Progenitor cell of endocrine pancreas (in vitro differentiated cells): ENCODE measurements around a stretch of chr1.

- PRO-cap, result unidirectional peak, minus-strand start at chr1:83860938; unidirectional peak, minus-strand start at chr1:83860992
Observed at GRCh38 chr1:83860877-83861295, 138.0 kb downstream of the TTLL7 start.

DNA sequence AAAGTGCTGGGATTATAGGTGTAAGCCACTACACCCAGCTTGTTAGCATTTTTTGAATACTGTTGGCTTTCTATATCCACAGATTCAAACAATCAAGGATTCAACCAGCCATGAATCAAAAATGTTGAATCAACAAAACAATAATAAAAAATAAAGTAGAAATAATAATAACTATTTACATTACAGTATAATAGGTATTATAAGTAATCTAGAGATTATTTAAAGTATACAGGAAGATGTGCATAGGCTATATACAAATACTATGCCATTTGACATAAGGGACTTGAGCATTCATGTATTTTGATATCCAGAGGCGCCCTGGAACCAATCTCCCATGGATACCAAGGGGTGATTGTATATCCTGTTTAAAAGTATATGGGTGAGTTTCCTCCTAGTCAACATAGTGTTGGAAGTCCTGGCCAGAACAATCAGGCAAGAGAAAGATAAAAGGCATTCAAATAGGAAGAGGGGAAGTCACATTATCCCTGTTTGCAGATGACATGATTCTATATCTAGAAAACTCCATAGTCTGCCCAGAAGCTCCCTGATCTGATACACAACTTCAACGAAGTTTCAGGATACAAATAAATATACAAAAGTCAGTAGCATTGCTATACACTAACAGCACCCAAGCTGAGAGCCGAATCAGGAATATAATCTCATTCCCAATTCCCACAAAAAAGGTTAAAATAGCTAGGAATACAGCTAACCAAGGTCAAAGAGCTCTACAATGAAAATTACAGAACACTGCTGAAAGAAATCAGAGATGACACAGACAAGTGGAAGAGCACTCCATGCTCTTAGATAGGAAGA, 38.0 kb upstream of the PRKACB start:
- PRO-cap, result no peak

- PRO-cap, result no peak
Observed at GRCh38 chr1:84321721-84322115, 20.2 kb downstream of the SAMD13 start.

- PRO-cap, result no peak
Observed at GRCh38 chr1:84366734-84367075, 31.6 kb upstream of the DNASE2B start.

DNA sequence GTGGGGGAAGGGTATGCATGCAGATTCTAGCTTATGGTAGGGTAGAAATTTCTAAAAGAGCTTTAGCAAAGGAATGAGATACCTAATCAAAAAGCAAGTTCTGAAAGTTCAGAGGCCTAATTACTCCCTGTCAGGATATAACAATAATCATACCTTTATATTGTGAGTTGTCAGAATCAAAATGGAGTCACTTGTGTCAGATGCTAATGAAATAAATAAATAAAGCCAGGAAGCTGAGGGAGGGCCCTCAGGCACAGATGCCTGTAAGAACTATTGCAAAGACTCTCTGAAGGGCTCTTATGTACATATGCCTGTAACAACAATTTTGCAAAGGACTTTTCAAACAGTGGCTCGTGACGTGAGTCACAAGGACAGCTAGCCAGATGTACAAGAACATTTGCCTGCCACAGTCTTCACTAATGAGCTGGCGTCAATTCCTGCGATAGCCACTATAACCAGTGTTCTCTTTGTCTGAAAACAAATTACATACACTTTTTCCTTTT, 27.4 kb upstream of the DNASE2B start:
- PRO-cap, result no peak

GRCh38 chr1:84498055-84498711, 8.0 kb upstream of the SPATA1 start:
- PRO-cap, result no peak

GRCh38 chr1:84505074-84505552, 1.1 kb upstream of the SPATA1 start:
- PRO-cap, result bidirectional peak, plus-strand start at chr1:84505395, minus-strand start at chr1:84505286

- PRO-cap, result no peak
Observed at GRCh38 chr1:84688425-84689078, 1.7 kb downstream of the SSX2IP start.

DNA sequence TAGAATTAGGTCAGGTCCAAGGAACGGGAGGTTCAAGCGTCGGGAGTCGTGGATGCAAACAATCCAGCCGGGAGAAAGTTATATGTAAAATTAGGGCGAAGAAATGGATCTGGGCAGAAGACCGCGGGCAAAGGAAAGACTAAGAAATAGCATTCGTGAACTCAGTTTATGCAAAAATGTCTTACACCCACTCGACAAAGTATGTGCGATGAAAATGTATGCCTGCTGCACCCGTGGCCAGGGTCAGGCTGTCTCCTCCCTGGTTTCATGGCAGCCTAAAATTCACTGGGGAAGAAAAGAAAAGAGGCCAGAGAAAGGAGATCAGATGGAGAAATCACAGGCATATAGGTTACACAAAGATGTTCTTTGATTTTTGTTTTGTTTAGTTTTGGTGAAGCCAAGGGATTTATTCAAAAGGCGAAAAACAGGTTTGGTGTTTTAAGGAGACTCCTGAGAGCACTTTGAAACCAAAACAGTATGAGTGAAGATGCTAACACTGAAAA, 780 bp upstream of the SSX2IP start:
- PRO-cap, result no peak

GRCh38 chr1:84692901-84693207, 2.6 kb upstream of the SSX2IP start:
- PRO-cap, result no peak

GRCh38 chr1:84720380-84720778, 30.1 kb upstream of the SSX2IP start:
- PRO-cap, result no peak

DNA sequence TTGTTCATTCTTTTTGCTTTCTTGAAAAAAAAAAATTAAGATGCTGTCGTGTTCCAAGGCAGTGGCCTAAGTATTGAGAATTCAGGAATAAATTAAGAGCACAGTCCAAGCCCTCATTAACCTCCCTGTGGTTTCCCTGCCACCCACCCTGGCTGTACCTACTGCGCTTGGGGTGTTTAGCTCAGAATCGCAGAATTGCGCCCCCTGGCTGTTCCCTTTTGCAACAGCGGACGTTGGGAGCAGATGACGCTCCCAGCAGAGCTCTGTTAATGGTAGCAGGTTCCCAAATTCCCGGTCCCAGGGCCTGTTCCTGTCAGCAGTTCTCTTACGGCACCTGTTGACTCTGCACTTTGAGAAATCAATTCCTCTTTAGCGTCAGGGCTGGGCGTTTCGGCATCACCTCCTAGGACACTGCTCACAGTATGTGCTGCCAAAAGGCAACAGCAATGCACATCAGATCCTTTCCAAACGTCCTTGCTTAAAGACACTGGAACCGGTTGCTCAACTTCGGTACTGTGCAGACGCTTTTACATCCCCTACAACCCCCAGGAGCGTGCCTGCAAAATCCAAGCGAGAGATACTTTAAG, 34.2 kb upstream of the SSX2IP start:
- PRO-cap, result no peak

DNA sequence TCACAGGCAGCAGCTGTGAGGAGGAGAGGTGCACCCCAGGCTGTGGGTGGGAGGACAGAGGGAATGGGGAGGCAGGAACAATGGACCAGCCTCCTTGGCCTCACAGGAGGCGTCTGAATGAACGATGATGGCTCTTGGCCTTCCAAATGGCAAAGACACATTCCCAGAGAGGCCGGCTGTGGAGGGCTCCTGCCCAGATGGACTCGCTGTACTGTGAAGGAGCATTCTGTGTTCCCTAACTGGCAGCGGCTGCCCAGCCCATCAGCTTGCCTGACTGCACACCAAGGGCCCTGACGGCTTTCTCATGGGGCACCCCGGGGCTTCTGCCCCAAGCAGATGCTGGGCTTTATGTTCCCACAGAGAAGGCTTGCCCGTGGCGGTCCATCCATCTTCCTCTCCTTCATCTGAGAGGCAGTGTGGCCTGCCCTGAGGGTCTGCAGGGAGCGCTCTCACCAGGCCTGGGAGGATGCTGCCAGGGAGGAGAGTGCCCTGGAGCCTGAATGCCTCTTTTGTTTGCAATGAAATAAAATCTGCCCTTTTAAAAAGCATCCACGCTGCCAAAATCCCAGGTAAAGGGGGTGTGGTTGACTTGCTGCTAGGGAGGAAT, 84.4 kb upstream of the SSX2IP start:
- PRO-cap, result no peak

GRCh38 chr1:84862605-84863179, 30.3 kb downstream of the LPAR3 start:
- PRO-cap, result no peak

DNA sequence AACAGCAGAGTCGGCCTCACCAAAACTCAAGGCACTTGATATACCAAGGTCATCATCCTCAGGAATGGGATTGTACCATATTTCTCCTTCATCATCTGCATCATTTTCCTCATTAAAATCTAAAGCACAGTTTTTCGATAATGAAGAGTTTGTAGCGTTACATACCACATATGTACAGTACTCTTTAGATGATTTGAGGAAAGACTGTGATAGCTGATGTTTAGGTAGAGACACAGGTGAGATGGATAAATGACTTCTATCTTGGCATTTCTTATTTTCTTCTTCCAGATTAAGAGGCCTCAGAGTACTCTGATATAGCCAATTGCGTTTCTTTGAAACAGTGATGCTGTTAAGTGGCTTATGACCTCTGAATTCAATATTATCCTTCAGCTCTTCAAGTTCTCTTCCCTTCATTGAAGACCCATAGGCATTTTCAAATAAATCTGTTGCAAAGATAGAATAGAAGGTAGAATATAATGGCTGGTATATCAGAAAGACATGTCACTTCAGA, 10.5 kb downstream of the SYDE2 start:
- PRO-cap, result no peak

- PRO-cap, result no peak
Observed at GRCh38 chr1:85448456-85448942, 16.5 kb downstream of the DDAH1 start.

GRCh38 chr1:85545038-85545434, 35.5 kb upstream of the CCN1 start:
- PRO-cap, result no peak

- PRO-cap, result bidirectional peak, plus-strand start at chr1:85581464, minus-strand start at chr1:85581351; bidirectional peak, plus-strand start at chr1:85581784, minus-strand start at chr1:85581561
Observed at GRCh38 chr1:85581285-85582356, 1.1 kb downstream of the CCN1 start.

DNA sequence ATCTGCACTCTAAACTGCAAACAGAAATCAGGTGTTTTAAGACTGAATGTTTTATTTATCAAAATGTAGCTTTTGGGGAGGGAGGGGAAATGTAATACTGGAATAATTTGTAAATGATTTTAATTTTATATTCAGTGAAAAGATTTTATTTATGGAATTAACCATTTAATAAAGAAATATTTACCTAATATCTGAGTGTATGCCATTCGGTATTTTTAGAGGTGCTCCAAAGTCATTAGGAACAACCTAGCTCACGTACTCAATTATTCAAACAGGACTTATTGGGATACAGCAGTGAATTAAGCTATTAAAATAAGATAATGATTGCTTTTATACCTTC, 2.9 kb downstream of the CCN1 start:
- PRO-cap, result no peak

GRCh38 chr1:85605566-85605832, 24.9 kb downstream of the CCN1 start:
- PRO-cap, result unidirectional peak, plus-strand start at chr1:85605718